ENCODE results near the genes GNG13, TPSAB1, TPSD1, TELO2 and JPT2.

DNA sequence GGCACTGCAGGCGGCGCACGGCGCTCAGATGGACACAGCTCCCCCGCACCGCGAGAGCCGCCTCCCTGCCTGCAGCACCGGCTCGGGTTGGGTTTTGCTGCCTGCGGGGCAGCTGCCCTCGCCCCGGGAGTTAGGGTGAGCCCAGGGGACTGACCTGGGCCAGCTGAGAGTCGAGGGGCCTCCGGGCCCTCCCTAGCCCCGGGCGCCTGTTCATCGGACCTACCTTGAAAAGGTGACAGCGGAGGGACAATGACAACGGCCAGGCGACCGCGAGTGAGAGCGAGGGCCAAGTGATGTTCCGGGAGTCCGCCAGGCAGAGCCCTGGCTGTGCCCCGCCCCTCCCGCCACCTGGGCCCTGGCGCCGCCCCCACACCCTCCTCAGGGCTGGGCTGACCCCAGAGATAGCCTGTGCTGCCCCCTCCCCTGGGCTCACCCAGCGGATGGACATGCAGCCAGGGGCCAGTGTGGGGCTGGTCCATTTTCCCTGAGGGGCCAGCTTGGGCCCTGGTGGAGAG lies at the start of gene GNG13:
TSS of gene GNG13 (minus strand) at position 292 of the 515 bp plus-strand sequence.
- PRO-cap: no peak
- RAMPAGE, long total RNA, 2 experiments: no peak in any of the 2 experiments

- PRO-cap: no peak
- RAMPAGE, long total RNA, 2 experiments: no peak in any of the 2 experiments
Measured at GRCh38 chr16:855852-856502, 55.4 kb upstream of the GNG13 start.

- PRO-cap: no peak
- RAMPAGE, long total RNA, 2 experiments: no peak in any of the 2 experiments
Measured at GRCh38 chr16:1090162-1090802, 5.8 kb downstream of the C1QTNF8 start.

- PRO-cap: no peak
- RAMPAGE, long total RNA, 2 experiments: no peak in any of the 2 experiments
Measured at GRCh38 chr16:1102609-1103547, 6.8 kb upstream of the C1QTNF8 start.

DNA sequence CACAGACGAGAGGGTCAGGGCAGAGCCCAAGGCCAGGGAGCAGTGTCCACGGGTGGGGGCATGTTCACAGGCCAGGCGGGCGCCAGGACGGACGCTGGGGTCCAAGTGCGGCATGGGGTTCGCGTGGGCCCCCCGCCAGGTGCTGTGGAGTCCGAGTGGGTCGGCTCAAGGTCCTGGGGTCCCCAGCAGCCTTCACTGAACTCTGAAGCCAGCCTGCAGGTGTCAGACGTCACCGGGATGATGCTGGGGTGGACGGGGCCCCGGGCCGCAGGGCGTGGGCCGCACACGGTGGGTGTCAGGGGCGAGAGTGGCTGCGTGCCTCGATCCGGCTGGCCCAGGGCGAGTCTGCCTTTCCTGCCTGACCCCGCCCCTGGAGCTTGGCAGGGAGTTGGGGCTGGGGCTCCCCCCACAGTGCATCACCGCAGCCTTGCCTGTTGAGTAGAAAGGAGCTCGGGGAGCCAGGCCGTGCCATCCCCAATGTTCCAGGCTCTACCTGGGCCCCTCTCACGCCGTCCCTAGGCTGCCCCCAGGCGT lies 19.0 kb downstream of the CACNA1H start:
- PRO-cap: no peak
- RAMPAGE, long total RNA, 2 experiments: no peak in any of the 2 experiments

GRCh38 chr16:1225592-1226181 lies 619 bp upstream of the TPSG1 start:
- PRO-cap: no peak
- RAMPAGE, long total RNA, 2 experiments: no peak in any of the 2 experiments

- PRO-cap: no peak
- RAMPAGE, long total RNA, 2 experiments: start-site peak on the plus strand in 2 of 2 experiments, at chr16:1240702-1240707 at its widest, 16 to 45 reads per replicate
Measured at GRCh38 chr16:1240439-1240998, at the start of gene TPSAB1. Gene TPSAB1 (plus strand): TSS chr16:1240705.

- PRO-cap: no peak
- RAMPAGE, long total RNA, 2 experiments: start-site peak on the plus strand in 1 of 2 experiments, at chr16:1256065-1256072 at its widest, 49 reads per replicate
Measured at GRCh38 chr16:1255776-1256274, at the start of gene TPSD1. Gene TPSD1 (plus strand): TSS chr16:1256069.

- PRO-cap: unidirectional peak, minus-strand start at chr16:1299563
- RAMPAGE, long total RNA, 2 experiments: no peak in any of the 2 experiments
Measured at GRCh38 chr16:1299270-1300194, 9.9 kb upstream of the UBE2I start.

DNA sequence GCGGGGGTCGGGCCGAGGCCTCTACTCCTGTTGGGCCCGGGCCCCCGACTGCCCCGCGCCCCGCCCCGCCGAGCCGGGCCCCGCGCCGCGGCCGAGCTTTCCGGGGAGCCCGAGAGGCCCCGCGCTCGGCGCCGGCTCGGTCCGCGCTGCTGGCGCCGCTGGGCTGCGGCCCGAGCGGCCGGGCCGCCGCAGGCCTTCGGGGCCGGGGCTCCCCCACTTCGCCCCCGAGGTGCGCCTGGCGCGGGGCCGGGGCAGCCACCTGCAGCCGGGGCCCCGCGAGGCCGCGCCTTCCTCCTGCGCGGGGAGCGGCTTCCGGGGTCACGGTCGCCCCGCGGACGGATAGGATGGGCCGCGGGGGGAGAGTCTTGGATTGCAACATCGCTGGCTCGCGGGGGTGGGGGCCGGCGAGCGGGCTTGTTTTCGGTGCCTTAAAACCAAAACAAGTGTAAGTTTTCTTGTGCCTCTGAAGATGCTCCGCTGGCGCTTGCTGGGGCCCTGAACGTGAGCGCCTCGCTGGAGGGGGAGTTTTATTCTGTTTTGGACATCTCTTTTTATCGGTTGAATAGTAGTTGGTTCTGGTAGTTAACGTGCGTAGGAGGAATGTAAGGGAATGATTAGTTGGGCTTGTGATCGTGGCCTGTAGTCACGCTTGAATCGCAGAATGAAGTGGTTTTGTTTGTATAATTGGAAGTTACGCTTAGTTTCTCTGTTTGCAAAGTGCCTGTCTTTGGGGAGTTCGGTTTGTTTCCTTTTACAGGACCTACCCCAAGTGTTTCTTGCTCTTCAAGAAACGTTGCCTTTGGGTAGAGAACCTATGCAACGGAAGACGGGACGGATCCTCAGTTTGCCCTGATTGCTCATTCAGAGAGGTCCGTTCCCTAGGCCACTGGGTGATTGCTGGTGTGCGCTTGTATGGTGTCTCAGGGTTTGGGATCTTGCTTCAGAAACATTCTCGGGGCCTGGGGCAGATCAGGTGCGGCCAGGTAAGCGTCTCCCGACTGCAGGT lies 676 bp downstream of the UBE2I start:
- PRO-cap: no peak
- RAMPAGE, long total RNA, 2 experiments: start-site peak on the plus strand in 1 of 2 experiments, centred at position 95 of the sequence, 873 reads per replicate

DNA sequence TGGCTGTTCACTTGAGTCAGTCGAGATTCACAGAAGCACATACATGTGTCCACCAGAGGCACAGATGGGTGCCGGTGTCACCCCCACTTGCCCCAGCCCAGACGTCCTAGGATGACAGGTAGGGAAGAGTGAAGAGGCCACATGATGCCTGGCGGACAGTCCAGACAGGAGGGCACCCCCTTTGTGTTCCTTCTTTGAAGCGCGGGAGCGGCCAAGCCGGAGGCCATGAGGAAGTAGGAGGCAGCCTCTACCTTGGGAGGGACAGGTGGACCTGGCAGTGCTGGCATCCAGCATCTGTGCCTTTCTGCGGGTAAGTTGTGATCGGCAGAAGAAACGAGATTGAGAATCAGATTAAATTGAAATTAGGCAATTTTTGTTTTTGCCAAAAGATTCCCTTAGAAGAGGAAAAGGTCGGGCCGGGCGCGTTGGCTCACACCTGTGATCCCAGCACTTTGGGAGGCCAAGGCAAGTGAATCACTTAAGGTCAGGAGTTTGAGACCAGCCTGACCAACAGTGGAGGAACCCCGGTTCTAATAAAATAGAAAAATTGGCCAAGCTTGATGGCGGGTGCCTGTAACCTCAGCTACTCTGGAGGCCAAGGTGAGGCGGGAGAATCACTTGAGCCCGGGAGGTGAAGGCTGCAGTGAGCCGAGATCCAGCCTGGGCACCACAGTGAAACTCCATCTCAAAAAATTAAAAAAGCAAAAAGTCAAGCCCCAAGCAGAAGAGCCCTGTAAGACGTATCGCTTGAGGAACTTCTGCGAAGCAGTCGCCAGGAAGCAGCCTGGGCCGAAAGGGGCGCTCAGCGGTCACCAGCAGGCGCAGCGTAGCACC lies 9.1 kb downstream of the UBE2I start:
- PRO-cap: no peak
- RAMPAGE, long total RNA, 2 experiments: no peak in any of the 2 experiments

- PRO-cap: no peak
- RAMPAGE, long total RNA, 2 experiments: start-site peak on the minus strand in 1 of 2 experiments, at chr16:1349578-1349612 at its widest, 16 reads per replicate
Measured at GRCh38 chr16:1349053-1349811, 2.4 kb downstream of the TSR3 start.

DNA sequence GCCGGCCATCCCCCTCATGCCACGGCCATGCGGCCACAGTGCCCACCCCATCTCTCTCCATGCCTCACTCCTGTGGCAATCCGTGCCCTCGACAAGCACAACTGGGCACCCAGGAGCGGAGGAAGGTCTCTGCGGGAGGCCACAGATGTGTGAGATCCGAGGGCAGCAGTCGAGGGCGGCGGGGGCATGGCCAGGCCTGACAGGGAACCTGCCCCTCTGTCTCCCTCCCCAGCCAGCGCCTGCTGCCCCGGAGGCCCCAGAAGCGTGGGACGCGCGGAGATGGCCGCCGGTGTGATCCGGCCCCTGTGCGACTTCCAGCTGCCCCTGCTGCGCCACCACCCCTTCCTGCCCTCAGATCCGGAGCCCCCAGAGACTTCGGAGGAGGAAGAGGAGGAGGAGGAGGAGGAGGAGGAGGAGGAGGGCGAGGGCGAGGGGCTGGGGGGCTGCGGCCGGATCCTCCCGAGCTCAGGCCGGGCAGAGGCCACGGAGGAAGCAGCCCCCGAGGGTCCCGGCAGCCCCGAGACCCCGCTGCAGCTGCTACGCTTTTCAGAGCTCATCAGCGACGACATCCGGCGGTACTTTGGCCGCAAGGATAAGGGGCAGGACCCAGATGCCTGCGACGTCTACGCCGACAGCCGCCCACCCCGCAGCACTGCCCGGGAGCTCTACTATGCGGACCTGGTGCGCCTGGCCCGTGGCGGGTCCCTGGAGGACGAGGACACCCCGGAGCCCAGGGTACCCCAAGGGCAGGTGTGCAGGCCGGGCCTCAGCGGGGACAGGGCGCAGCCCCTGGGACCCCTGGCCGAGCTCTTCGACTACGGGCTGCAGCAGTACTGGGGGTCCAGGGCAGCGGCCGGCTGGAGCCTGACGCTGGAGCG lies 1.7 kb downstream of the PERCC1 start:
- PRO-cap: no peak
- RAMPAGE, long total RNA, 2 experiments: no peak in any of the 2 experiments

DNA sequence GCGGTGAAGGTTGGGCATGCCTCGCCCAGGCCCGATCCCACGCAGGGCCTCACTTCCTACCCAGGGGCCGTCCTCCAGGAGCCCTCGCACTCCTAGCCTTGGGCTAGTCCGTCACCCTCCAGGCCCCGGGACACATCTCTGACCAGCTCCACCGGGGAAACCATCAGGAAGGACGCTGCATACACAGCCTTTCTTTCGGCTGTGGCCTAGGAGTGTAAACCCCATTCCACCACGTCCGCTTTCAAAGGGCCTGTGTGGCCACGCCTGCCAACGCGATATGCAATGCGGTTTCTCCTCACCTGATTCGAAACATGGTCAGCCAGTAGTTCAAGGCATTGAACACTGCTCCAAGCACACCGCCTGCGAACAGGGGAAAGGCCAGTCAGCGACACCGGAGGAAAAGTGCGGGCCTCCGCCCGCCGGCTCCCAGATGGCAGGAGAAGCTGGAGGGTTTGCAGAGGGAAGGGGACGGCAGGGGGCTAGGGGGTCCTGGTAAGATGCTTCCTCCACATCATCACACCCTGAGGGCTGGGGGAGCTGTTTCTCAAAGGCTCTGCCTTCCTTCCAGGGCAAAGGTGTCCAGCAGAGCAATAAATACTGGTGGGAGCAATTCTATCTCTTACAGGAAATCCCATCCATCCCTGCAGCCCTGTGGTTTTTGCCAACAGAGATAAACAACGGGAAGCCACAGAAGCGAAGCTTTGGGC lies 9.3 kb upstream of the CCDC154 start:
- PRO-cap: no peak
- RAMPAGE, long total RNA, 2 experiments: no peak in any of the 2 experiments

GRCh38 chr16:1460885-1461423 lies 13.9 kb downstream of the CLCN7 start:
- PRO-cap: no peak
- RAMPAGE, long total RNA, 2 experiments: no peak in any of the 2 experiments

DNA sequence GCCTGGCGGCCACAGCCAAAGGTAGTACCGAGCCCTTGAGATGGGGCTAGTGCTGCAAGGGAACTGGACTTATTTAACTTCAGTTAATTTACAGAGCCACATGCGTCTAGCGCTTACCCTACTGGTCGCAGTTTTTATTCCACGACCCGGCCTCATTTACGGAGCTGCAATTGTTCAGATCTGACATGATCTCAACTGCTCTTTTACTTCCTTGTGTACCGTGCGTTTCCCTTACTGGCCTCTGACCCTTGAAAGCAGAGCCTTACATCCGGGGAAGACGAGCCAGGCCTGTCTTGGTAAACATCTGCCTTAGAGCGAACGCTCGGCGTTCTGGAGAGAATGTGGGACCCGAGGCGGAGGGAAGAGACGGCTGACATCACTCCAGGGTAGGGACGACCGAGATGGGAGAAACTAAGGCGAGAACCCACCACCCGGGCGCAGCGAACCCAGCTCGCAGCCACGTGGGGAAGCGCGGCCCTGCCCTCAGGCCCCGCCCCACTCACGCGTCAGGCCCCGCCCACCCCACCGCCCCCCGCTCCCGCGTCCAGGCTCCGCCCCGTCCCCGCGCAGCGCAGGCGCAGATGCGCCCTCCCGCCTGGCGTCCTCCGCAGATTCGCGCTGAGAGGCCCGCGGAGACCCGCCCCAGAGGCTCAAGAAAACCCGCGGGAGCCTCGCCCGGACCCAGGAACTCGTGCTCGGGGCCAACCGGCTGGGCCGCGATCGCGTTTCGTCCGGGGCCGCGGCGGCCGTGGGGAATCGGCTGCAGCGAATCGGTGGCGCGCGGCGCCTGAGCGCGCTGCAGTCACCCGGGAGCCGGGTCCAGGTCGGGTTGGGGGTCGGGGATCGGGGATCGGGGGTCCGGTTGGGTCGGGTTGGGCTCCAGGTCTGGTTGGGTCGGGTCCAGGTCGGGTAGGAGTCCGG lies at the start of gene TELO2:
TSS of gene TELO2 (plus strand) at position 578 of the 921 bp plus-strand sequence.
- PRO-cap: unidirectional peak, minus-strand start at position 243 of the sequence; bidirectional peak, plus-strand start at position 574 of the sequence, minus-strand start at position 461 of the sequence
- RAMPAGE, long total RNA, 2 experiments: start-site peak on the plus strand in 1 of 2 experiments, centred at position 609 of the sequence, 10 reads per replicate

DNA sequence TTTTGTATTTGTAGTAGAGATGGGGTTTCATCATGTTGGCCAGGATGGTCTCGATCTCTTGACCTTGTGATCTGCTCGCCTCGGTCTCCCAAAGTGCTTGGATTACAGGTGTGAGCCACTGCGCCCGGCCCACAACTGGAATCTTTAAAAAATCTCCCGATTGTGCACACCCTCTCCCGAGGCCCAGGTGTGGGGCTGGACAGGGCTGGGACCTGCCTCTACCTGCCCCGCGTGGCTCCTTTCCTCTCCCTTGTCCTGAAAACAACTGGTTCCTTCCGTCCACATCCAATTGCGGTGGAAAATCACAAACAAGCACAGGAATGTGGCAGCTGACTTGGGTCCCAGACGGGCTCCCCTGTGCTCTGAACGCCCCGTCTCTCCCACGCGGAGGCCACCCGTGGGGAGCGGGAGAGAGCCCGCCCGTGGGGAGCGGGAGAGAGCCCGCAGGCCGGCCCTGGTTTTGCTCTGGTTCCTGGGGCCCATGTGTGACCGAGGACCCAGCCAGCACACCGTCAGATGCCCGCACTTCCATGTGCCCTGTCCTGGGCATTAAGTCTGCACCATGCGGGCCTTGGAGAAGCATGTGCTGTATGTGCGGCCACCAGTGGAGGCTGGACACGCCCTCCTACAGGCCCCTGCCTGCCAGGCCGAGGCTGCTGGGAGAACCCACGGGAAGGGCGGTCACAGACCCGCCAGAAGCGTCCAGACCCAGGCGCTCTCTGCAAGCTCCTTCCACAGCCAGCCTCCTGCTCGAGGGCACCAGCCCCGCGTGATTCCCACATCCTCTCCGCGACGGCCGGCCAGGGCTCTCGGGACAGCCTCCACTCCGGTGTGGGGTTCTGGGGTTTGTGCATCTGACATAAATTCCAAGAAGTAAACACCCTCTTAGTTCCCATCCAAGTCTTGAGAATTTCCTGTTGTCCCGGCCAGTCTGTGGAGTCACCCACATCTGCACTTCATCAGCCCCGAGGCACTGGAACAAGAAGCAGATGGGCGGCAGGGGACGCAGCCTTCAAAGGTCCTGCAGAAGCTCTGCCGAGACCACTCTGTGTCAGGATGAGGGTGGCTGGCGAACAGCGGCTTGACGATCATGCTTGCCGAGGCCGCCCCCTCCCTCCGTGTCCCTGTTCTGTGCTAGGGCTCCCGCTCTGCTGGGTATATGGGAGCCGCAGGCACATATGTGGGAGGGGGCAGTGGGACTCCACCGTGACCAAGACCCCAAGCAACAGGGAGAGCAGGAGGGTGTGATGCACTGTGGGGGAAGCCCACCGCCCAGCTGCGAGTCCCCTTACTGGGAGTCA lies 2.7 kb upstream of the TMEM204 start:
- PRO-cap: unidirectional peak, plus-strand start at position 686 of the sequence; bidirectional peak, plus-strand start at position 988 of the sequence, minus-strand start at position 721 of the sequence
- RAMPAGE, long total RNA, 2 experiments: no peak in any of the 2 experiments

GRCh38 chr16:1678074-1678367 lies at the start of gene JPT2:
Gene JPT2 (plus strand): TSS chr16:1678279.
- PRO-cap: bidirectional peak, plus-strand start at chr16:1678279, minus-strand start at chr16:1678121
- RAMPAGE, long total RNA, 2 experiments: start-site peak on the plus strand in 1 of 2 experiments, at chr16:1678279-1678300 at its widest, 88 reads per replicate

DNA sequence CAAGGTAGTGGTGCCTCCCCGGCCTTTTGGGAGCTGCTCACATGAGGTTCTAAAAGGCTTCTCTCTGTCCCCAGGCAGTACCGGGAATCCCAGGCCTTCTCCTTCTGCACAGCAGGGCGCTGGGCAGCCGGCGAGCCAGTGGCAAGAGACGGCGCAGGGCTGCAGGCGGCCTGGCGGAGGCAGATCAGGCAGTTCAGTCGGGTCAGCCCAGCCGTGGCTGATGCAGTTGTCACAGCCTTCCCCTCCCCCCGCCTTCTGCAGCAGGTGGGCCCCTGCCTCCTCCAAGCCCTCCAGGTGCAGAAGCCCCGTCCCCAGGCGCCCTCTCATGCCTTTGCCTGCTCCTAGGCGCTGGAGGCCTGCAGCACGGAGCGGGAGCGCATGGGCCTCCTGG lies 2.8 kb upstream of the MRPS34 start:
- PRO-cap: no peak
- RAMPAGE, long total RNA, 2 experiments: no peak in any of the 2 experiments

DNA sequence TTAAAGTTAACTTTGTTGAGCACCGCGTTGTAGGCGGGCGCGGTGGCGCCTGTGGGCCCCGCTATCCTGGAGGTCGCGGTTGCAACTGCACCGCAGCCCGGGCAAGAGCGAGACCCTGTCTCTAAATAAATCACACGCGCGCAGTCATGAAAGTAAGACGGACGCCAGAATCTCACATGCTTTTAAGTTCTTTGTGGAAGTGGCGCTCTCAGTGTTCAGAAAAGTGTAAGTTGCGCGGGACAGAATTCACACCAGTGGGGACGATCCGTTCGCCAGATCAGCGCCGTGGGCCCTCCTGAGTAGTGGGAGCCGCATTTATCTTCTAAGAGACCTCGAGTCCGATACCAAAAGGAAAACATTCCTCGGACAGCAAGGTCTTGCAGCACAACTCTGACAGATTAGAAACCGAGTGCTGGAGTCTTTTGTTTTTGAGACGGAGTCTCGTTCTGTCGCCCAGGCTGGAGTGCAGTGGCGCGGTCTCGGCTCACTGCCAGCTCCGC lies 572 bp downstream of the NUBP2 start:
- PRO-cap: no peak
- RAMPAGE, long total RNA, 2 experiments: no peak in any of the 2 experiments

Measured in body of pancreas (tissue), 2 donors.